ENCODE measurements around a stretch of chr22.

DNA sequence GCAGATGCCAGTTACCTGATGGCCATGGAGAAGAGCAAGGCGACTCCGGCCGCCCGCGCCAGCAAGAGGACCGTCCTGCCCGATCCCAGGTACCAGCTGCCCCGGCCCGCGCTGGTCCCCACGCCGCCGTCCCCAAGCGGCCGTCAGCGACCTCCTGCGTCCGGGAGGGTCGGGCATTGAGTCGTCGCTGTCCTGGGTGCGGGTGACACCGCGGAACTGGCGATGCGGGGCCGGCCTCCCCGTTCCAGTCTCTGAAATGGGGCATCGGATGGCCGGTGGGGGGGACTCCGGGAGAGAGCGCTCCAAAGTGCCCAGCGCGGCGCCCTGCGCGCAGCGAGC lies 63.5 kb downstream of the CRYBB2 start:
- PRO-cap, 4 experiments: no peak in any of the 4 experiments
- RAMPAGE, long total RNA, 4 experiments: no peak in any of the 4 experiments

DNA sequence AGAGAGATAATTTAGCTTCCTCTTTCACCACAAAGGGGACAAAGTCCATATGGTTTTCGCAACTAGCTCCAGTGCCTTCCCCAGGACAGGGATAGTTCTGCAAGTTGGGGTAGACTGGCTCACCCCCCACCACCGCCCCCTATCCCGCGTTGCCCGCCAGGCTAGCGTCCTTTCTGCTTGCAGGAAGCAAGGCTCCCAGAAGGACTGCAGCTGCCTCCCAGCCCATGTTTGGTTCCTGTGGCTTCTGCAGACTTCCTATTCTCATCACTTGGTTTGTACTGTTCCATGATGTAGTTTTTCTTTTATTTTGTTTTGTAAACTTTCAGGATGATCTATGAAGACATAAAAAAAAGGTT lies 75.6 kb upstream of the MYO18B start:
- PRO-cap, 4 experiments: no peak in any of the 4 experiments
- RAMPAGE, long total RNA, 4 experiments: no peak in any of the 4 experiments

DNA sequence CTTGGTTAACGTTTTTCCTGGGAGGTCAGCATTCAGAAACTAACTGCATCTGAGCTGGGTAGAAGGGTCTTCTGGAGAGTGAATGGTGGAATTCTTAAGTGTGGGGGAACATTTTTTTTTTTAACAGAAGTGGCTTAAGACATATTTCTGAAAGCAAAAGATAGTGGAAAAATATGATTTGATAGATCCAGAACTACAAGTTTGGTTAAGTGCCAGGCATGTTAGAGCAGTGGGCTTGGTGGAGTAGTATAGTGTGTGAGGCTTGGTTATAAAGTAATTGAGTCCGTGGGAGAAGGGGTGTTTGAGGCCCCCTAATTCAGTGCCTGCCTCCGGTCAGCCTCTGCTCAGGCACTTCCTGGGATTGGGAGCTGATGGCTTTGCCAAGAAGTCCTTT lies 66.6 kb upstream of the MYO18B start:
- PRO-cap, 4 experiments: peak in 1 of 4 experiments; most common minus-strand start position 295 of the sequence (in 1)
- RAMPAGE, long total RNA, 4 experiments: no peak in any of the 4 experiments

DNA sequence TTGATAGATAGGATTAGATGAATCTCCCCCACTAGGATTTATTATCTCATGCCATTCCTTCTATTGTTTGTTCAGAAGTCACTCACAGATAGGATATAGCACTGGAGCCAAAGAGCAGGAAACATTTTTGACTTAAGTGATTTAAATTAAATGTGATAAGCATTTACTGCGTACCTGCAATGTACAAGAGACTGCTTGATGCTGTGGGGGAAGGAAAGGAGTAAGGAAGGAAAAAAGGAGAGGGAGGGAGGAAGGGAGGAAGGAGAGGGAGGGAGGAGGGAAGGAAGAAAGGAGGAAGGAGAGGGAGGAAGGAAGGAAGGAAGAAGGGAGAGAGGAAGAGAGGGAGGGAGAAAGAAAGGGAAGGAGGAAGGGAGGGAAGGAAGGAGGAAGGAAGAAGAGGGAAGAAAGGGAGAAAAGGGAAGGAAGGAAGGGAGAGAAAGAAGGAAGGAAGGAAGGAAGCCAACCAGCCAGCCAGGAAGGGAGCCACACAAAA lies 44.1 kb upstream of the MYO18B start:
- PRO-cap, 4 experiments: no peak in any of the 4 experiments
- RAMPAGE, long total RNA, 4 experiments: no peak in any of the 4 experiments

GRCh38 chr22:26487765-26488781 lies 4.4 kb downstream of the SRRD start:
- PRO-cap, 4 experiments: no peak in any of the 4 experiments
- RAMPAGE, long total RNA, 4 experiments: no peak in any of the 4 experiments

- PRO-cap, 4 experiments: no peak in any of the 4 experiments
- RAMPAGE, long total RNA, 4 experiments: no peak in any of the 4 experiments
Measured at GRCh38 chr22:26516469-26517296, 4.4 kb upstream of the TFIP11 start.

DNA sequence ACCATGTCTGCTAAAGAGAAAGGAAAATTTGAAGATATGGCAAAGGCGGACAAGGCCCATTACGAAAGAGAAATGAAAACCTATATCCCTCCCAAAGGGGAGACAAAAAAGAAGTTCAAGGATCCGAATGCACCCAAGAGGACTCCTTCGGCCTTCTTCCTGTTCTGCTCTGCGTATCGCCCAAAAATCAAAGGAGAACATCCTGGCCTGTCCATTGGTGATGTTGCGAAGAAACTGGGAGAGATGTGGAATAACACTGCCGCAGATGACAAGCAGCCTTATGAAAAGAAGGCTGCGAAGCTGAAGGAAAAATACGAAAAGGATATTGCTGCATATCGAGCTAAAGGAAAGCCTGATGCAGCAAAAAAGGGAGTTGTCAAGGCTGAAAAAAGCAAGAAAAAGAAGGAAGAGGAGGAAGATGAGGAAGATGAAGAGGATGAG lies 29.2 kb downstream of the TPST2 start:
- PRO-cap, 4 experiments: no peak in any of the 4 experiments
- RAMPAGE, long total RNA, 4 experiments: no peak in any of the 4 experiments

DNA sequence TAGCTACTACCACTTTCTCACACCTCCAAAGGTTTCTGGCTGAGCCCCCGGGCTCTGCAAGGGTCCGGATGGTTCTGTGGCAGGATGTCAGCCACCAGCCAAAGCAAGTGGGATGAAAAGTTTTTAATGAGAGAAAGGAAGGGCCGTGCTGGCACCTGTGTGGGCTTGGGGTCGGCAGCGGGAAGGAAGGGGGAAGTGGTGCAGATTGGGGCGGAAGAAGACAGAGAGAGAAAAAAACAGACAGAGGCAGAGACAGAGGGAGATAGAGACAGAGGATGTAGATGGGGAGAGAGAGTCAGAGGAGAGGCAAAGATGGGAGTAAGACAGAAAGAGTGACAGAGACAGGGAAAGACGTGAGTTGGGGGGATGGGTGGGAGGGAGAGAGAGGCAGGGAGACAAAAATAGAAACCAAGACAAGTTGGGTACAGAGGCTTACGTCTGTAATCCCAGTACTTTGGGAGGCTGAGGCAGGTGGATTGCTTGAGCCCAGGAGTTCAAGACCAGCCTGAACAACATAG lies 10.3 kb downstream of the TPST2 start:
- PRO-cap, 4 experiments: peak in 1 of 4 experiments; most common plus-strand start position 223 of the sequence (in 1); most common minus-strand start position 189 of the sequence (in 1)
- RAMPAGE, long total RNA, 4 experiments: no peak in any of the 4 experiments

- PRO-cap, 4 experiments: peak in 2 of 4 experiments; most common plus-strand start chr22:26902778 (in 2)
- RAMPAGE, long total RNA, 4 experiments: no peak in any of the 4 experiments
Measured at GRCh38 chr22:26902602-26903185, 280.9 kb downstream of the CRYBA4 start.

DNA sequence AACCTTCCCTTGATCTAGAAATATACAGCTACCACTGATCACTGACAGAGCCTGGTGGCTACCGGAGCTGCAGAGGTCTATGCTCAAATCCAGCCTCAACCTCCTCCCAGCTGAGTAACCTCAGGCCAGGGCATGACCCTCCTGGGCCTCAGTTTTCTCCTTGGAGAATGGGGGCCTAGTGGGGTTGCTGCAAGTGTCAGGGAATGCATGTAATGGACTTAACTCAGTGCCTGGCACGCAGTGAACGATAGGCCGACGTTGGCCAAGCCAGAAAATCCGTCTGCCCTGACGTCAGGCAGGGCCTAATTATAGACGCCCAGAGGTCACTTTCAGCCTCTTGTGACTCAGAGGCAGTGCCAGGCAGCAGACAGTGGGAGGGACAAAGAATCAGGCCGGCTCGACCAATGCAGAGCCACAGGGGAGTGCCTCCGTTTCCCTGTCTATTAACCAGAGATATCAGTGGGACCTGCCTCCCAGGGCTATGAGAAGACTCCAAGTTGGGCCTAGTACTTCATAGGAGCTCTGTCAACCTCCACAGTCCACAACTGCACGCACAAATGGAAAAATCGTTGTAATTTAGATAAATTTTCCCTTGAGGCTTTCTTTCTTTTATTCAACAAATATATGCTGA lies 115.0 kb downstream of the MN1 start:
- PRO-cap, 4 experiments: no peak in any of the 4 experiments
- RAMPAGE, long total RNA, 4 experiments: no peak in any of the 4 experiments

- PRO-cap, 4 experiments: no peak in any of the 4 experiments
- RAMPAGE, long total RNA, 4 experiments: no peak in any of the 4 experiments
Measured at GRCh38 chr22:27912884-27913576, 6.0 kb downstream of the PITPNB start.

- PRO-cap, 4 experiments: no peak in any of the 4 experiments
- RAMPAGE, long total RNA, 4 experiments: no peak in any of the 4 experiments
Measured at GRCh38 chr22:28034610-28035252, 115.7 kb upstream of the PITPNB start.

DNA sequence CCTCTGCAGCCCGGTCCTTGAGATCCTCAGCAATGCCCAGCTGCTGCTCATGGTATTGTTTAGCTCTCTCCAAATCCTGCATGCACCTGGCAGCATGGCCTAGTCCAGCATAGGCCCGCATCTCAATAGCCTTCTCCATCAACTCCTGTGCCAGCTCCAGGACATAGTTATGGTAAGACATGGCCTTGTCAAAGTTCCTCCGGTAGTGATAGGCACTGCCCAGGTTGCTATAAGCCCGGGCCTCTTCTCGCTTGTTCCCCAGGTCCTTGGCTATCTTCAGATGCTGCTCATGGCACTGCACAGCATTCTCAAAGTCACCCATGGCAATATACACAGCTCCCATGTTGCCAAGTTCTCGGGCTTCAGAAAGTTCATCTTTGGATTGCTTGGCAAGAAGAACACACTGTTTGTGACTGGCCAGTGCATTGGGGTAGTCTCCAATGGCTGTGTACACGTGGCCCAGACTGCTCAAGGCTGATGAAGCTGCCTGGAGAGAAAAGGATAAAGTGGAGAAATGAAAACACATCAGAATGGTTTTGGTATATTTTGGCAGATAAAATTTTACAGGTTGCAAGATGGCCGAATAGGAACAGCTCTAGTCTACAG lies 244.2 kb upstream of the PITPNB start:
- PRO-cap, 4 experiments: no peak in any of the 4 experiments
- RAMPAGE, long total RNA, 4 experiments: no peak in any of the 4 experiments

DNA sequence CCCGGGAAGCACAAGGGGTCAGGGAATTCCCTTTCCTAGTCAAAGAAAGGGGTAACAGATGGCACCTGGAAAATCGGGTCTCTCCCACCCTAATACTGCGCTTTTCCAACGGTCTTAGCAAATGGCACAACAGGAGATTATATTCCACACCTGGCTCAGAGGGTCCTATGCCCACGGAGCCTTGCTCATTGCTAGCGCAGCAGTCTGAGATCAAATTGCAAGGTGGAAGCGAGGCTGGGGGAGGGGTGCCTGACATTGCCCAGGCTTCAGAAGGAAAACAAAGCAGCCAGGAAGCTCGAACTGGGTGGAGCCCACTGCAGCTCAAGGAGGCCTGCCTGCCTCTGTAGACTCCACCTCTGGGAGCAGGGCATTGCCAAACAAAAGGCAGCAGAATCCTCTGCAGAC lies 272.4 kb upstream of the PITPNB start:
- PRO-cap, 4 experiments: no peak in any of the 4 experiments
- RAMPAGE, long total RNA, 4 experiments: no peak in any of the 4 experiments

GRCh38 chr22:28429090-28429879 lies 250.4 kb downstream of the TTC28 start:
- PRO-cap, 4 experiments: no peak in any of the 4 experiments
- RAMPAGE, long total RNA, 4 experiments: start-site peak on the minus strand in 1 of 4 experiments, at chr22:28429568-28429598 at its widest, 5 reads per replicate

DNA sequence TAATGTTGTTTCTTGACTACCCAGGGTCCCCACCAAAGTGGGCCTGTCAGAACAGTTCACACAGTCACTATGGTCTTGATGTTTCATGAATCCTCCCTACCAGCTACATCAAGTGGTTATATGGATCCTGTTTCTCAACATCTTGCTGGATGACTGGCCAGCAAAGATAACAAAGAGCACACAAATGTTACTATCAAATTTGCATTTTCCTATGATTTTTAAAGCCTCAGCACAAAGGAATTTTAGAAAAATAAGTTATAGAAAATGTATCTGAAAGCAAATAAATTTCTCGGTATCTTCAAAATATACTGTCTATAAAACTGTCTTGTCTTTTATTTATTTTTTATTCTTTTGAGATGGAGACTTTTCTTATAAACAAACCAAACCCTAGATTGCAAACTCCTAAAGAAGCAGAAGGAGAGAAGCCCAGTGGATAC lies 246.7 kb downstream of the TTC28 start:
- PRO-cap, 4 experiments: no peak in any of the 4 experiments
- RAMPAGE, long total RNA, 4 experiments: no peak in any of the 4 experiments

- PRO-cap, 4 experiments: no peak in any of the 4 experiments
- RAMPAGE, long total RNA, 4 experiments: no peak in any of the 4 experiments
Measured at GRCh38 chr22:28453555-28454233, 225.9 kb downstream of the TTC28 start.

- PRO-cap, 4 experiments: no peak in any of the 4 experiments
- RAMPAGE, long total RNA, 4 experiments: no peak in any of the 4 experiments
Measured at GRCh38 chr22:28547627-28548401, 131.8 kb downstream of the TTC28 start.

GRCh38 chr22:28576887-28577366 lies 102.7 kb downstream of the TTC28 start:
- PRO-cap, 4 experiments: no peak in any of the 4 experiments
- RAMPAGE, long total RNA, 4 experiments: no peak in any of the 4 experiments

DNA sequence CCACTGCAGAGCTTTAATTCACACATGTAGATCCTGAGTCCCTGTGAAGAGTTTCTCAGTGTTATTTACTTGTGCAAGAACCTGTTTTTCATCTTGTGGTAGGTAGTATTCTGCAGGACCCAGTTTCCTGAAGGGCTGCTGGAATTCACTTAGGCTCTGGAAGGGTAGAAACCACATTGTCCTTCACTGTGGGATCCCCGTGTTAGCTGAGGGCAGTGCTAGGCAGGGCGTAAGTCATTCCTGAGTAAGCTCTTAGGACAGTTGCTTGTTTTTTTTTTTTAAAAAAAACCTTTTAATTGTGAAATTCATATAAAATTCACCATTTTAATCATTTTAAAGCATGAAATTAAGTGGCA lies 77.8 kb downstream of the C22orf31 start:
- PRO-cap, 4 experiments: peak in 1 of 4 experiments; most common minus-strand start position 139 of the sequence (in 1)
- RAMPAGE, long total RNA, 4 experiments: no peak in any of the 4 experiments